GM23338 (cell line): ENCODE measurements around the gene BAMBI.

GRCh38 chr10:26858060-26858477 is 2.7 kb downstream of the ABI1 start:
- PRO-cap: unidirectional peak, minus-strand start at chr10:26858343
- RAMPAGE, long total RNA: no peak

GRCh38 chr10:27017599-27017991 is 82.7 kb downstream of the ANKRD26 start:
- PRO-cap: no peak
- RAMPAGE, long total RNA: no peak

DNA sequence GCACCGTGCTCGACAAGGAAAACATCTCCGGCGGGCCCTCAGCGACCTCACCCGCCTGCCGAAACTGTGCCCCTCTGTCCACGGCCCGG is 154 bp downstream of the YME1L1 start:
- PRO-cap: no peak
- RAMPAGE, long total RNA: no peak

GRCh38 chr10:27687461-27687784 is 58.2 kb downstream of the MKX start:
- PRO-cap: no peak
- RAMPAGE, long total RNA: no peak

GRCh38 chr10:28400206-28400563 is 97.3 kb upstream of the MPP7 start:
- PRO-cap: no peak
- RAMPAGE, long total RNA: no peak

- PRO-cap: bidirectional peak, plus-strand start at chr10:28532779, minus-strand start at chr10:28533026
- RAMPAGE, long total RNA: no peak
These were observed 322 bp upstream of the WAC start for GRCh38 chr10:28532507-28533085.

- PRO-cap: bidirectional peak, plus-strand start at chr10:28534114, minus-strand start at chr10:28533994
- RAMPAGE, long total RNA: no peak
These were observed 822 bp downstream of the WAC start for GRCh38 chr10:28533811-28534069.

DNA sequence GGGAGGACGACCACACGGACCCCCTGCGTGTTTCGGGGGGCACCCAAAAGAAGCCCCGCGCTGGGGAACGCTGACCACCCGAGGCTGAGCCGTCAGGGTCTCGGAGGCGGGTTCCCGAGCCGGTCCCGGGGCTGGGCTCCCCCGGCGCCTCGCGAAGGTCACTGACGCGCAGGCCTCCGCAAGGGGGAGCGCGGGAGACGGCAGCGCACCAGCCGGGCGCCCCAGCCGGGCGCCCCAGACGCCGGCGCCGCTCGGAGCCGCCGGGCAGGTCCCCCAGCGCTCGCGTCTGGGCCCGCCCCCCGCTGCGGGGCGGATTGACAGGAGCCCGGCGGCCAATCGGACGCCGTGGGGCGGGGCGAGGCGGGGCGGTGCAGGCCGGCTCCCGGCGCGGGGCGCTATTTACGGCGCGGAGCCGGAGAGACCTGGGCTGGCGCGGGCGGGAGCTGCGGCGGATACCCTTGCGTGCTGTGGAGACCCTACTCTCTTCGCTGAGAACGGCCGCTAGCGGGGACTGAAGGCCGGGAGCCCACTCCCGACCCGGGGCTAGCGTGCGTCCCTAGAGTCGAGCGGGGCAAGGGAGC is at the start of gene BAMBI:
Gene BAMBI, plus strand, starts transcription at position 425 of the 581 bp plus-strand sequence.
- PRO-cap: bidirectional peak, plus-strand start at position 398 of the sequence, minus-strand start at position 240 of the sequence
- RAMPAGE, long total RNA: no peak

GRCh38 chr10:28680054-28680377 is 2.7 kb downstream of the BAMBI start:
- PRO-cap: no peak
- RAMPAGE, long total RNA: no peak

GRCh38 chr10:28807468-28808090 is 130.3 kb downstream of the BAMBI start:
- PRO-cap: no peak
- RAMPAGE, long total RNA: no peak

DNA sequence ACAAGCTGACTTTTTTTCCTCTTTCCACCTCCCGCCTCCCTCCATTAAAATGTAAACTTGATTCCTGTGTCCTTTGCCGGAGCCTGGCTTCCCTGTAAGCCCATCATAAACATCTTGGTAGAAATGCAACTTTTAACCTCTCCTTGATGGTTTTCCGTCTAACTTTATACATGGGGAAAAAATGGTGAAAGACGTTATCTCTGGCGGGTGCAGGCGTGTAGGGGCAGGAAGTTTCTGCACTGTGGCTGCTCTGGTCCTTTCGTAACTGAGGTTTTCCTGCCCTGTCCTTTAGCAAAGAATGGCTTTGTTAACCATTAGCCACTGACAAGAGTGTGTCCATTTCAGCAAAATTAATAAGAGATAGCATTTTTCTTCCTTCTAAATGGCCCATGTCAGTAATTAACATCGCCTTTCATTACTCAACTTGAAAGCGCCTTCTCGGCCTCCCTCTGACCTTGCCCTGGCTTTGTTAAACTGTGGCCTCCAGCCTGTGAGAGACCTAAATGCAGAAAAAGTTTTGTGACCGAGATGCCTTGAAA is 130.8 kb downstream of the BAMBI start:
- PRO-cap: no peak
- RAMPAGE, long total RNA: no peak

- PRO-cap: no peak
- RAMPAGE, long total RNA: no peak
These were observed 169.5 kb upstream of the LYZL1 start for GRCh38 chr10:29119343-29119721.

DNA sequence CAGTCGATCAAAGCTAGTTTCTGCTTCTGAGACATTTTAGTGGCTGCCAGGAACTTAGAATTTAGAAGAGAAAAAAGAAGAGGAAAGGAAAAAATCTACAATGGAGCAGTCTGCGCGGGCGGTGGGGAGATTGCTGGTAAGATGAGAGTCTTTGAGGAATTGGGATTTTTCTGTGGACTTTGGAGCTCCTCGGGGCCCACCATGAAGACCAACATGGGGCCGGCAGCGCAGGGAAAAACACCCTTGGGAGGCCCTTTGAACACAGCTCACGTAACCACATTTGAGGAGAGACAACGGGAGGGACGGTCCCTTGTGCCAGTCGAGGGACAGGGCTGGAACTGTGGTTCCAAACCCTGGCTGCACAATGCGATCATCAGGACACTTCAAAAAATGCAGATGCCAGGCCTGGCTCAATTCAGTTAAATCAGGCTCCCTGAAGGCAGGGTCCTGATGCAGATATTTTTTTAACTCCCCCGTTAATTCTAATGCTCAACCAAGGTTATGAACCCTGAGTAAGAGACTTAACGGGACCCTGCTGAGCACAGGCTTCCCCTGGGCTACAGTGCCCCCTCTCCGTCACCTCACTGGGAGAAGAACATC is 30.3 kb downstream of the LYZL1 start:
- PRO-cap: no peak
- RAMPAGE, long total RNA: no peak

DNA sequence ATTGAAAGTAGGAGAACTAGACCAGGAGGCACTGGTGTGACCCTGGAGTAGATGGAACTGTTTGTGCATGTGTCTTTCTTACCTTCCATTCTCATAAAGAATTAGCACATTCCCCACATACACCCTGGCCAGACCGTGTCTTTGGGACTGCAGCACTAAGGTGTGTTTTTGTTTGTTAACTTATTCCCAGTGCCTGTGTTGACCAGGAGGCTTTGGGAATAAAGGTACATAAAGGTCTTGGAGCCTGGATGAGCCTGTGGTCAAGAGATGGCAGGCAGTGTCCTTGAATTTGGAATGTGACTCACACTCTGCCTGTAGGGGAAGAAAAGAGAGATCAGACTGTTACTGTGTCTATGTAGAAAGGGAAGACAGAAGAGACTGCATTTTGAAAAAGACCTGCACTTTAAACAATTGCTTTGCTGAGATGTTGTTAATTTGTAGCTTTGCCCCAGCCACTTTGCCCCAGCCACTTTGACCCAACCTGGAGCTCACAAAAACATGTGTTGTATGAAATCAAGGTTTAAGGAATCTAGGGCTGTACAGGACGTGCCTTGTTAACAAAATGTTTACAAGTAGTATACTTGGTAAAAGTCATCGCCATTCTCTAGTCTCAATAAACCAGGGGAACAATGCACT is 137.6 kb downstream of the LYZL1 start:
- PRO-cap: no peak
- RAMPAGE, long total RNA: no peak

GRCh38 chr10:29446366-29447157 is 157.7 kb downstream of the LYZL1 start:
- PRO-cap: no peak
- RAMPAGE, long total RNA: no peak

DNA sequence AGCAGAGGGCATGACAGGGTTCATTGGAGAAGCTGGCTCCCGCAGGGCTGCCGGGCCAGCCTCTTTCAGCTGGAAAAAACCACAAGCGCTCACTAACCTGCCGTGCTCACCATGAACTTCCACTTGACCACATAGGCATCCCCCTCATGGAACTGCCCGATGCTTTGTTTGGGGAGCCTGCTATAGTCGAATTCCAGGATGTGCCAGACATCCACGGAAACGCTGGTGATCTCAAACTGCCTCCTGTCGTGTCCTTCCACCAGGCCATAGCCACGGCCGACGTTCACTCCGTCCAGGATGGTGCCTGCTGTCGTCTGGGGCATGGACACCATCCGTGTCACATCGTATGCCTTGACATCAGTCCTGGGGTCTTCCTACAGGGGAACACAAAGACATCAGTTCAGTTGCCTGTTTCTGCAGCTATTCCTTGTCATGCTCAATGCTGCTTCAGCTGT is 154.3 kb downstream of the SVIL start:
- PRO-cap: no peak
- RAMPAGE, long total RNA: no peak

DNA sequence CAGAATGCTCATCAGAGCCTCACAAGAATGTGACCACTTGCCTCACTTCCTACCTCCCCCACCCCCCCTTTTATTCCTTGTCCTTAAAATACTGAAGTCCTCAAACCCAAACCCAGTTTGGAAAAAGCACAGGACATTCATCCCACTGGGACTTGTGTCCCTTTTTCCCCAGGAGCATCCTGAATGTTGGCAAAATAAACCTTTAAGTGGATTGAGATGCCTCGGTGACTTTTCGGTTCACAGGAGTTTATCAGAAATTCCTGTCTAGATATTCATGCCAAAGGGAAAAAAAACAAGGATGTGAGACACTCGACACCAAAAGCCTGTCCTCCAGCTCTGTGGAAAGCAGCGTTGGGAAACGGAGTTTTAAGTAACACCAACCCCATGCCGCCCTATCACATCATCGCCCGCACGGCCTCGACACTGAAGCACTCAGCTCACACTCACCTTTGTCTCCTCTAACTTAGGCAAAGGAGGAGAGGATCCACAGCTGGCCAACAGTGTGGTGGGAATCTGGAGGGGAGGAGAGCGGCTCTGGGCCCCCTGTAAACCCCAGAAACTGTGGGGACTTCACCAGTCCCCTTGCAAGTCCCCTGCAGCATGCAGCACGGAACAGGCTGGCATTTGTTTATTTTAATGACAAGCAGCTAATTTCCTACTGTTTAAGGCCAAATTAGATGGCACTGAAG is 45.8 kb downstream of the SVIL start:
- PRO-cap: bidirectional peak, plus-strand start at position 446 of the sequence, minus-strand start at position 425 of the sequence
- RAMPAGE, long total RNA: no peak

DNA sequence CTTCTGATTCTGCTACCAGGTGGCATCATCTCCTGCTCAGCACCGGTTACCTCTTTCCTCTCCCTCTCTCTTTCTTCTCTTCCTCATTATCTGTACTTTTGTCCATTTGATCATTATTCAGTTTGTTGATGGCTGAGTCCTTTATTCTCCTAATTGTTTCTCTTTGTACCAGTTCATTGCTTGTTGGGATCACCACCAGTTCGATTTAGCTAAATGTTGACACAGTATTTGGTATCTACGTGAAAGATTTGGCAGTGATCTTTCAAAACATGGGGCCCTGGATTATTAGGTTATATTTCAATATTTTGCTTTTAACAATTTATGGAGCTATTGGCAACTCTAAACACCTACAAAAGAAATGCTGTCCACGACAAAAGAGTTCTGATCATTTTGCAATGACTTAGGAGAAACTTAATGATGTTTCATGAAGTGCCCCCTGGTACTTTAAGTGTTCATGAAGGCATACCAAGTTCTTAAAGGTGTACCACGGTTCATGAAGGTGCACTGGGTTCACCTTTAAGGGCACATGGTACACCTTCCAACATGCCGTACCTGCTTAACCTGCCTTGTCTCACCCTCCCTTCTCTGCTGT is 32.9 kb downstream of the SVIL start:
- PRO-cap: no peak
- RAMPAGE, long total RNA: no peak

DNA sequence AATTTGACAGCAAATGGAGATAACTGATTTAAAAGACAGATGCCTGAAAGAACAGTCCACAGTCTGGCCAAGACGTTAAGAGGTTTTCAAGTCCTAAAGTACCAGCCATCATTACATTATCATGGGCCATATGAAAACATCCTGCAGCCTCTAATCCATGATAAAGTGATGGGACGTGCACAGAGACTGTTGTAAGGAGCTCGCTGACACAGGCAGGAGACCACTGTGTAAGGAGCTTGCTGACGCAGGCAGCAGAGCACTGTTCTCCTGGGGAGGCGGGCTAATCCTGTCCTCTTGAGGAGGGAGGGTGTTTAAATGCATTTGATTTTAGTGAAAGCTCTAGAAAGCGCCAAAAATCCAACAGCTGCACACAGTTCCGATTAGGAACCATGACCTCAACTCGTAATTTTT is 16.9 kb downstream of the SVIL start:
- PRO-cap: no peak
- RAMPAGE, long total RNA: no peak

GRCh38 chr10:29618494-29618981 is 16.2 kb downstream of the SVIL start:
- PRO-cap: no peak
- RAMPAGE, long total RNA: no peak